Mesenchymal stem cell of adipose (primary cell): ENCODE results near the gene STK11.

GRCh38 chr19:1047447-1047714 is 7.5 kb downstream of the ABCA7 start:
- CAGE, long polyA plus RNA = no peak

DNA sequence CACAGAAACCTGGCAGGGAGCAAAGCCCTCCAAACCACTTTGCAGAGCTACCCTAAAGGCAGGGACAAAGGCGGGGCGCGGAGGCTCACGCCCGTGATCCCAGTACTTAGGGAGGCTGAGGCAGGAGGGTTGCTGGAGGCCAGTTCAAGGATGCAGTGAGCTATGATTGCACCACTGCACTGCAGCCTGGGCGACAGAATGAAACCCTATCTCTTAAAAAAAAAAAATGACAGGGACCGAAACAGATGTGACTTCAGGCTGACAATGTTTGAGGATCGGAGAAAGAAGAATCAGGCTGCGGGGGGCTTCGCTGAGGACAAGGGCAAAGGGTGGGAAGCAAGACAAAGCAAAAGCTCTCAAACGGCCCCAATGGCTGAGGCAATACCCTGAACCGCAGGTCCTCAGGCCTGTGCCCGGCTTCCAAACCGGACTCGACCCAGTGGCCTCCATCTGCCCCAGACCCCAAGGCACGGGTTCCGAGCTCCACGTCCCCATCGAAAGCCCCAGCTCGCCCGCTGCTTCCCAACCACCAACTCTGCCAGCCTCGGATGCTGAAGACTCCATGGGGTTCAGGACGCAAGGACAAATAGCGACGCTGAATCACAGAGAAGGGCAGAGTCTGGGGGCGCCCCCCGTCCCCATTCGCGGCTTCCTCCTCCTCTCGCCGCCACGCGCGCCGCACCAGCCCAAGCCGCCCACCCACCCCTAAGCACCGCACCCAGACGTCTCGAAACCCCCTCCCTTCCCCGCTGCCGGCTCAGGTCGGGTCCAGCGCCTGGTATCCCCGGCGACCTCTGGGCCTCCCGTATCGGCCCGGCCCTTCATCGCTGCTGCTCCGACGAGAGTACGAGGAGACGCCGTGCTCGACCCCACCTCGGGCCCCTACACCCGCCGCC is 598 bp downstream of the POLR2E start:
- CAGE, long polyA plus RNA = no peak

- CAGE, long polyA plus RNA = no peak
These were observed 262 bp upstream of the GPX4 start for GRCh38 chr19:1103598-1103865.

- CAGE, long polyA plus RNA = no peak
These were observed 1.4 kb downstream of the GPX4 start for GRCh38 chr19:1105313-1105529.

DNA sequence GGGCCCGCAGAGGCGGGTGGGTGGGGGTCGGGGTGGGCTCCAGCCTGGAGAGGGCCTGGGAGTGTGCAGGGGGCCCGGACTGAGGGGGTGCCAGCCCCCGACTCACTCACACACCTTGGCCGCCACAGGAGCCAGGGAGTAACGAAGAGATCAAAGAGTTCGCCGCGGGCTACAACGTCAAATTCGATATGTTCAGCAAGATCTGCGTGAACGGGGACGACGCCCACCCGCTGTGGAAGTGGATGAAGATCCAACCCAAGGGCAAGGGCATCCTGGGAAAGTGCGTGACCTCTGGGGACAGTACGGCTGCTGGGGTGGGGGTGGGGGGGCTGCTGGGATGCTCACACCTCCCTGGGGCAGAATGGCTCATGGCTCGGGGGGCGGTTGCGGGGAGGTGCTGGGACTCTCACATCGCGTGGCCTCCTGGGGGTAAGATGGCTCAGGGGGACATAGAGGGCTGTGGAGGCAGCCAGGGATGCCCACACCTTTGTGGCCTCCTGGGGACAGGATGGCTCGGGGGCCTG is 1.8 kb downstream of the GPX4 start:
- CAGE, long polyA plus RNA = no peak

- CAGE, long polyA plus RNA = no peak
These were observed 7.0 kb downstream of the GPX4 start for GRCh38 chr19:1110710-1111357.

DNA sequence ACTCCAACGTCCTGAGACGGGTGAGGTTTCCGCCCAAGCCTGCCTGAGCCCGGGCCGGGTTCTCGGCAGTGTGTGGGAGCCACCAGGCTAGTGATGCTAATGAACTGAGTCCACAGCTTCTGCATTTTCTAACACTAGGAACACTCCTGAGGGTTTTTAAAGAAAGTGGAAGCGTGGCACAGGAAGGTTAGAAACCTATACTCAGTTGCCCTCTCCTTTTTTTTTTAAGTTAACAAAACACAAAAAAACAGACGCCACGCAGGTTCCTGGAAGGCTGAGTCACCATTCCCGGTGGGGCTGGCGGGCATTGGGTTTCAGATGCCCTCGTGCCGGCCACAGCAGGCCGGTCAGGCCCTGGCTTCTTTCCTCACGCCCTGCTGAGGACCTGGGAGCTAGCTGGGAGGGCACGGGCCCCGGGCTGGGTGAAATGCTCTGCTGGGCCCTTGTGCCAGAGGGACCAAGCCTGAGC is 22.3 kb downstream of the GPX4 start:
- CAGE, long polyA plus RNA = no peak

- CAGE, long polyA plus RNA = no peak
These were observed 12.5 kb downstream of the SBNO2 start for GRCh38 chr19:1161491-1162138.

DNA sequence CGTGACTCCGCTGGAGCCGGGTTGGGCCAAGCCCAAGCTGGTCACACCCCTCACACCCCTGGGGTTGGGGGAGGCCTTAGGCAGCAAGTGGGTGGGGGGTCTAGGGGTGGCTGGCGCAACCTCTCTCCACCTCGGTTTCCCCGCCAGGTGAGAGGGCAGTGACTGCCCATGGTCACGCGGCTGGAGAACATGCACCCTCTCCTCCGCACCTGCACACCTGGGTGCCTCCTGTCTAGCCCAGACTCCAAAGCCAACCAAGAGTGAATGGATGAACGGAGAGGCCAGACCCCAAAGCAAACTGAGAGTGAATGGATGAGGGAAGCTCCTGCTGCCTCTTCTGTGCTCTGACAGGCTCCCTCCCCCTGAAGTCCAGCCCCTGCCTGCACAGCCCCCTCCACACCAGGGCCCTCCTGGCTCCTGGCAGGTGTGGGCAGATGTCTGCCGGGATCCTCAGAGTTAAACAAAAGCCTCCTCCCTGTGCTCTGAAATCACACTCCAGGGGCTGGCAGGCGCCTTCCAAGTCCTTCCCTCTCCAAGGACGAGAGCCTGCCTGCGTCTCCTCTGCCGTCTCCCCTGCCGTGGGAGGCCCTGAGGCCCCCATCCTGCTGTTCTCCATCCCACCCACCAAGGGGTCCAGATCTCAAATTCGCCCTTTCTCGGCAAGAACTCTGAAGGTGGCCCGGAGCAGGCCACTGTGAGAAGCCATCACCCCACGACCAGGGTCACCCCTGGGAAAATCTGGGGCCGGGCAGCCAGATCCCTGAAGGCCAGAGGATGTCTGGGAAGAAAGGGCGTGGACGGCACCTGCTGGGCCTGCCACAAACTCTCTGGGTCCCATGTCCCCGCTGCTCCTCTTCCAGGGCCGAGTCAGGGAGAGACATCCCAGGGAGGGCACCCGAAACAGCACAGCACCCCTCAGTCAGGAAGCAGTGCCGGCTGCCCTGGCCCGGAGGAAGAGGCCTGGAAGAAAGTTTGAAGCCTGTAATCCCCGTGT is 2.1 kb downstream of the SBNO2 start:
- CAGE, long polyA plus RNA = no peak

GRCh38 chr19:1205281-1206220 is at the start of gene STK11:
Gene STK11, plus strand, starts transcription at chr19:1205778.
- CAGE, long polyA plus RNA = no peak

DNA sequence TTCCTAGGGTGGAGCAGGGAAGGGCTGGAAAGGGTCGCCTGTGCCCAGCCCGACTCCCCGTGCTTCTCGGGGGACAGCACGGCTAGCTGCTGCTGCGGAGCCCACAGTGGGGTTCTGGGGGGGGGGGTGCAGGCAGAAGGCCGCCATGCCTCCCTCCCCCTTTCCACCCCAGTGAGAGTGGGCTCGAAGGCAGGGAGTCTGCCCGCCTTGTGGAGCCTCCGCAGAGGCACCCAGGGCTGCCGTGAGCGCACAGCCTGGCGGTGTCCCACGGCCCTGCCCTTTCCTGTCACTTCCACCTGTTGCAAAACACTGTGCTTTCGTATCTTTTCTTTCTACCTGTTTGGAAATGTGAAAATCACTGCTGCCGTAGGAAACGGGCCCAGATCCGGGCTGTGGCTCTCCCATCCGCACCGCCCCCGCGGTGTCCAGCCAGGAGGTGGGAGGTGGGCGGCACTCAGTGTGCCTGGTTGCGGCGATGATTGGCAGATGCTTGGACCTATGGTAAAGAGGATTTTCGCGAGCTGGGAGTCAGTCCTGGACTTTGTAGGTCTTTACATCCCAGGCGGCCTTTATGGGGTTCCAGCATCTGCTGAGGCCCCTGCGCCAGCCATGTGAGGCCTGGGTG is 5.9 kb downstream of the STK11 start:
- CAGE, long polyA plus RNA = no peak

DNA sequence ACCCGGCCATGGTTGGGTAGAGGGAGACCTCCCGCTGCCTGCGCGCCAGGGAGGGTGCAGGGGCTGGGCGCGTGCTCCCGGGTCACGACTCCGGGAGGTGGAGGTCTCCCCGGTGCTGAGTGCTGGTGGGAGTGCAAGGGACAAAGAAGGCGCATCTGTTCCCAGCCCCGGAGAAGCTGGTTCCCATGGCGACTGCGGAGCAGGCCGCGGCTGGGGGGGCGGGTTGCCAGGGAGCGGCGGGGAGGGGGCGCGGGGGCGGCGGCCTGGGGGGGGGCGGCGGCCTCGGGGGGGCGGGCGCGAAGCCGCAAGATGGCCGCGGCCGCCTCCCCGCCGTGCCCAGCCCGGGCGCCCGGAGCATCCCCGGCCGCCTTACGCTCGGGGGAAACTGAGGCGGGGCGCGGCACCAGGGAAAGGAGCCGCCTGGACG is 1.2 kb downstream of the CBARP start:
- CAGE, long polyA plus RNA = no peak

DNA sequence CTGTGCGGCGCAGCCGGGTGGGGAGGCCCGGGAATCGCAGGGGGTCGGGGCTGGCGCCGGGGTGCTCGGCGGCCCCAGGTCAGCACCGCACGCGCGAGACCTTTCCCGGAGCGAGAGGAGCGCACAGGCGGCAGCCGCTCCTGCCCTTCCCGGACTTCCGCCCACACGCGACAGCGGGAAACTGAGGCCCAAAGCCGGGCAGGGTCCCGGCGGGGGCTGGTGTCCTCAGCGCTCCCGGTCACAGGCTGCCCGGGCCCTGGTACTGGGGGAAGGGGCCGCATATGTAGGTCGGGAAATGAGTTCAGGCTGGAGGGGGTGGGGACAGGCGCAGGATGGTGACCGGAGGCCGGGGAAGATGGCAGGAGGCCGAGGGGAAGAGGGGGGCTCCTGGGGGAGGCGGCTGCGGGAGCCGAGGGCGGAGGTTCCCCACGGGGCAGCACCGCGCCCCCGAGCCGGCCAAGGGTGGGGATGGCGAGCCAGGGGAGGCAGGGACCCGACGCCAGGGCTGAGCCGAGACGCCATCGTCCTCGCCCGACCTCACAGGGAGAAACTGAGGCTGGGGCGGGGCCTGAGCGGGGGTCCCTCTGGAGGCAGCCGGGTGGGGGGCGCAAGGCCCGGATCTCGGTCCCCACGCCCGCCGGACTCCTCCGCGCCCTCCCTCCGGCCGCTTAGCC is 654 bp downstream of the CBARP start:
- CAGE, long polyA plus RNA = no peak

- CAGE, long polyA plus RNA = no peak
These were observed 6.1 kb downstream of the PWWP3A start for GRCh38 chr19:1360453-1361571.

DNA sequence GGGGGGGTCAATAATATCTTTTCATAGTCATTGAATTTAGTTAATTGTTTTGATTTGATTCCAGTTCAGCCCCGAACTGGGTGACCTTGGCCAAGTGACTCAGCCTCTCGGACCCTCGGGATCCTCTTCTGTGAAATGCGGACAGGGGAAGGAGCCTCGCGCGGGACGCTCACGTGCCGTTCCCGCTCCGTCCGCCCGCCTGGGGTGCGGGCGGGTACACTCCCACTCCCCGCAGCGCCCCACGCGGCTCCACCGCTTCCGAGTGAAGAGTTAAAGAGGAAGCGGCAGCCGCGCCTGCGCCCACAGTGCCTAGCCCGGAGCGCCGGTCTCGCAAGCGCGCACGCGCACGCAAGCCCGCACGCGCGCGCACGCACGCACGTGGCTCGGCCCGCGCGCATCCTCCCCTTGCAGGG is 426 bp upstream of the DAZAP1 start:
- CAGE, long polyA plus RNA = no peak

- CAGE, long polyA plus RNA = no peak
These were observed 1.4 kb downstream of the DAZAP1 start for GRCh38 chr19:1408470-1409466.

DNA sequence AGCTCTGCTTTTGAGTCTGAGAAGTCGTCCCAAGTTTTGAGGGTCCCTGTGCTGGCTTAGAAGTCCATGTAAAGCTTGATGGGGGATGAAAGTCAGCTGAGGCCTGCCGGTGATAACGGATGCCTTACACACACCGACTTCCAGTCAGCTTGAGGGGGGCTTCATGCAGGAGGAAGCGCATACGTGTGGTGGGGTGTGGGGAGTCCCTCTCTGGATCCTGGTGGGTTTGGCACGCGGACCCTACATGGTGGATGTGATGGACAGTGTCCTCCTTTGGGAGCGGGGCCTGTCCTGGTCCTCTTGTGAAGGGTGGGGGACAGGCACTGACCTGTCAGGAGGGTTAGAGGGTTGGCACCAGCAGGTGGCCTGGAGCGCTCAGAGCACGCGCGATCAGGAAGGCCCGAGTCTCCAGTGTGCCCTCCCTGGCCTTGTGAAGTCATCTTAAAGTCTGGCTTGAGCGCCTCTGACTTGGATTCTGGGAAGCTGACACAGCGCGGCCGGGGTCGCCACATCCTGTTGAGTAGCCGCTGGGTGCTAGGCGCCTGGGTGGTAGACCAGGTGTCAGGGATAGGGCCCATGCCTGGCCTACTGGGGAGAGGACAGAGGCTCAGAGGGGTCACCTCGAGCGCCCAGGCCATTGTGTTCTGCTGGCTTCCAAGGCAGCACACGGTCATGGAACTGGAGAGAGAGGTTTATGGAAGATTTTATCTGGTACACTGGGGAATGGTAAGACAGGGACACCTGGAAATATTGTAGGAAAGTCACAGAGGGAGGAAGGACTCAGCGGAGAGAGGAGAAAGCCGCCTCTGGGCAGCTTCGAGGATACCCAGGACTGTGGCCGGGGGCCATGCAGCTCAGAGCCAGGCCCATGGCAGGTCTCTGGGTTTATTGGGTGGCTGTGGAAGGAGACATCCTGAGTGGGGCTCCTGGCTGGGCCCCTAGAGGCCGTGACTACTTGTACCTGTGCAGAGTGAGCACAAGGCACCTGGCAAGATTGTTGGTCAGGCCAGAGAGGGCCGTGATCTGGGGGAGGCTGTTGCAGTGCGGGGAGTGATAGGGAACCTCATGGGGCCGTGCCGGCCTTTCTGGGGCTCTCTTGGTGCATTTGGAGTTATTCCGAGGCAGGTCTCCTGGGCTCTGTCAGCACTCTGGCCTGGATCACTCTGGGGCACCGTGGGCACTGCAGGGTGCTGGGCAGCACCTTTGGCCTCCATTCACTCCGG is 3.1 kb downstream of the DAZAP1 start:
- CAGE, long polyA plus RNA = no peak

DNA sequence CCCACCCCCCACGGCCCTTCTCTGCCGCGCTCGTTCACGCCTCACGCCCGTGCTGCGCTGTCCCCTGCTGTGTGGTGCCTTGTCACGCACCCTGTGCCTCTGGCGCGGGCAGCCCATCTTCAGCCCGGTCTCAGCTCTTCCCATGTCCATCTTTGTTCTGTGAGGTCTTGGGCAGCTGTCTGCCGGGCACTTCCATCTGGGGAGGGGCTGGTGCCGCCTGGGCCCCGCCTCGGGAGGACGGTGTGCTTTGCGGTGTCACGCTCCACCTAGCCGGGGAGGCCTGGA is 13.6 kb upstream of the RPS15 start:
- CAGE, long polyA plus RNA = no peak

- CAGE, long polyA plus RNA = no peak
These were observed 3.1 kb upstream of the RPS15 start for GRCh38 chr19:1434670-1435924.

GRCh38 chr19:1445566-1446698 is 4.0 kb upstream of the APC2 start:
- CAGE, long polyA plus RNA = no peak